Epidermal melanocyte (primary cell): ENCODE data around the genes OR1A2 and EMC6.

DNA sequence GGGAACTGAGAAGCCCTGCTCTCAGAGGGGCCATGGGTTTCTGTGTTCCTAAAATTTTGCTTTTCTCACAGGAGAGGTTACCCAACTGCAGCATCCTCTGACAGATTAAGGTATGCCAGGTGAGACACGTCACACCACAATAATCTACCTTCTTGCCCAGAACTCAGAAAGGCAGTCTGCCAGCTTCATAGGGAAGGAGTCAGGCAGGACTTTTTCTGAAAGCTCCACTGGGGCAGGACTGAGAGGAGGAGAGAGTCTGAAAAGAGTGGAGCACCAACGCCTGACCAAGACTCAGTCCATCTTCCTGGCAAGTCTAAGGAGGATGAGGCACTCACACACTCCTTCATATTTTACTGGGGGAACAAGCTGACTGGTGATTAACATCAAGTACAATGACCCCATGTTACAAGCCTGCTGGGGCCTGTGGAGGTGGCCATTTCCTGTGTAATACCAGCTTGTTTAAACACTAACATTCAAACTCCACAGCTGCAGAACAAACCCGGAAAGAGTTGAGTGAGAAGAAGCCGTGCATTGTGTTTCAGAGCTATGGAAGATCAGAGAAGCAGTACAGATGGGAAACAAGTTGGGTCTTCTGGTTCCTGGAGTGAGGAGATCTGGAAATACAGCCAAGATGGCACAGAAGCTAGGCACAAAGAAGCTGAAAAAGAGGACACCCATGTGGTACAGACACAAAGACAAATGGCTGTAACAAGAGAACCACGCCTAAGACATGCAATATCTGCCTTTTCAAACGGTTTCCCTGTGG is 122.4 kb downstream of the HIC1 start:
- RRBS = no CpG with 5 or more reads among the region's 6 CpGs

DNA sequence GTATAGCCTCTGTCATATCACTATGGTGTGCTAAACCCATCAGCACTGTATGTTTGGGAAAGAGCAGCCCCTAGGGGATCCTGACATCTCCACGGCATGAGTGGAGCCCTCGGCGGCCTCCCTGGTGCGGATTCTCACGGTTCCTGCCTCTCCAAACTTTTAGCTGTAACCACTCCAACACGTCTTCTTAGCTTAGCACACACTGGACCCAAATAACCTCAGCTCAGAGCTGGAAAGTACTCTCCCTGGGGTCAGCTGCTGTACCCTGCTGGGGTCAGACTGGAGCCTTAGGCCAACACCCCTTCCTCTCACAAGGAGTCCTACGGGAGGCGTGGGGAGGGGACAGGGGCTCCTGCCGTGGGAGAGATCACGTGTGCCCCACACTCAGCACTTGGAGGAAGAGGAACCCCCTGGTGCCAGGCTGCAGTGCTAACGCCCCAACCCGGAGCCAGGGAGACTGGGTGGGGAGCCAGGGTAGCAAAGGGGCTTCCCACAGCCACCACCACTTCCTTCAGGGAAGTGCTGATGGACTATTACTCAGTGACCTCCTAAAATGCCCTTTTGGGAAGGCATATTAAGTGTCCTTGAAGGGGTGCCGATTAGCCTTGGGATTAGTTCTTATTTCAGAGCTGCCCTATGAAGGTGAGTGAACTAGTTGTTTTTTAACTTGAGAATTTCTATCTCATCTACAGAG is 124.0 kb downstream of the HIC1 start:
- RRBS = no CpG with 5 or more reads among the region's 13 CpGs

DNA sequence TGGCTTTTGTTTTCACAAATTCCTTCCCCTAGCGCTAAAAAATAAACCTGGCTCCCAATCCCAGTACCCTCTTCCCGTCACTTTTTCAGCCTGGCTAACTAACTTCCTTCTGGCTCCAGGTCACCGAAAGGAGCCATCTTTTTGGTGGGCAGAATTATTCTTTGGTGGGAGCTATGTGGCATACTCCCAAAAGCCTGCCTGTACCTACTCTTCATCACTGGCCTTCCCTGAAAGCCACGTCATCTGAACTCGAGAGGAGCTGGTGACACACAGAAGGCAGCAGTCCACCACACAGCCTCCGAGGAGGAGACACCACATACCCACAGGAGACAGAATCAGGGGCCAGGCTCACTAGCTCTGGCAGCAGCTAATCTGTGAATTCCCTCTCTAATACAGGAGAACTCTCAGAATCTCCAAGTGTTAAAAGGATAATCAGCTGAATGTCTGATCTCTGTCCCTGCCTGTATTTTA is 114.4 kb downstream of the SMG6 start:
- RRBS = no CpG with 5 or more reads among the region's 6 CpGs

DNA sequence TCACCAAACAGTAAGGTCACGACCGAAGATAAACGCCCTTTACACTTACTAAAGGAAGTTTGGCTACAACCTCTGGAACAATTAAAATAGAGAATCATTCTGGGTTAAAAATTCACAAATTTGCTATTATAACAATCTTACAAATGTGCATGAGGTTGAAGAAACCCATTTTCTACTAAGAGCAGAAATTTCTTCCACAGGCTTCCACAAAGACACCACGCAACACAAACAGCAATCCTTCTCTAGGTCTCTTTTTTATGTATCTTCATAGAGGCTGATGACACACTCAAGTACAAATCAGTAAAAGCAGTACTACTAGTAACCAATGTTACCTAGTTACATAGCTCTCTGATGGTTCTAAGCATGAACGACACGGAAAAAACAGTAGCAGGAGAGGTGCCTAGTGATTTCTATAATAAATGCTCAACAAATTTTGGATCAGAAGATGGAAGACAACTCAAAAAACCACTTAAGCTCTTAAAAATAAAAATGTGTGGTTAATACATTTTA is 40.5 kb downstream of the SMG6 start:
- RRBS = no CpG with 5 or more reads among the region's 6 CpGs

DNA sequence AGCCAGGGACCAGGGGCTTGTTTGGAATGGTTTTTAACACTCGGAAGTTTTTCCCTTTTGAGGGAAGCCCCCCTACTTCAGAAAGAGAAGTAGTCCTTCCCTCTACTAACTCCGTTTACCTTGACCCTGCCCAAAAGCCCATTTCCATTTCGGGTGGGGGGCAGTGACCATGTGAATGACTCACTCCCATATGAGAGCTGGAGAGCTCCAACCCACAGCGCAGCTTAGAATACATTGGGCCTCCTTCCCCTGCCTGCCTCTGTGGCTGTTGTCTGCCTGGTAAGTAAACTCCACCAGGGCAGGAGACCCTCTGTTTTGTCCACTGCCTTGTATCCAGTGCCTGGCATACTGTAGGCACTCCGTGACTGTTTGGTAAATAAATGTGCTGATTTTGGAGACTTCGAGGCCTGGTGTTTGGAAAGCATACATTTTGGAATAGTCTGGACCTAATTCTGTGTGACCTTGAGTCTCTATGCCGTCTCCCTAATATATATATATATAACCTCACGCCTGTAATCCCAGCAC is 1.1 kb downstream of the SGSM2 start:
- RRBS = no CpG with 5 or more reads among the region's 8 CpGs

GRCh38 chr17:2384356-2385270 is 16.2 kb downstream of the MNT start:
- RRBS = no CpG with 5 or more reads among the region's 22 CpGs

DNA sequence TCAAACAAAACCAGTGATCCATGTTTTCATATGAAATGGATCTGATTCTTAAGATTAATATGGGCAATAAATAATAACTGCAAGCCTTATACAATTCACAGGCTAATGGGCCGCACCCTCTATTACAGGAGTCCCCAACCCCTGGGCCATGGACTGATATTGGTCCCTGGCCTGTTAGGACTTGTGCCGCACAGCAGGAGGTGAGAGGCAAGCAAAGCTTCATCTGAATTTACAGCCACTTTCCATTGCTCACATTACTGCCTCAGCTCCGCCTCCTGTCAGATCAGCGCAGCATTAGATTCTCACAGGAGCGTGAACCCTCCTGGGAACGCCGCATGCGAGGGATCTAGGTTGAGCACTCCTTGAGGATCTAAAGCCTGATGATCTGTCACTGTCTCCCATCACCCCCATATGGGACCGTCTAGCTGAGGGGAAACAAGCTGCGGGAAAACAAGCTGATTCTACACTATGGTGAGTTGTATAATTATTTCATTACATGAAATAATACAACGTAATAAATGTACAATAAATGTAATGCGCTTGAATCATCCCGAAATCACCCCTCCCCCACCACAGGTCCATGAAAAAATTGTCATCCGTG is 26.7 kb downstream of the METTL16 start:
- RRBS = no CpG with 5 or more reads among the region's 14 CpGs

DNA sequence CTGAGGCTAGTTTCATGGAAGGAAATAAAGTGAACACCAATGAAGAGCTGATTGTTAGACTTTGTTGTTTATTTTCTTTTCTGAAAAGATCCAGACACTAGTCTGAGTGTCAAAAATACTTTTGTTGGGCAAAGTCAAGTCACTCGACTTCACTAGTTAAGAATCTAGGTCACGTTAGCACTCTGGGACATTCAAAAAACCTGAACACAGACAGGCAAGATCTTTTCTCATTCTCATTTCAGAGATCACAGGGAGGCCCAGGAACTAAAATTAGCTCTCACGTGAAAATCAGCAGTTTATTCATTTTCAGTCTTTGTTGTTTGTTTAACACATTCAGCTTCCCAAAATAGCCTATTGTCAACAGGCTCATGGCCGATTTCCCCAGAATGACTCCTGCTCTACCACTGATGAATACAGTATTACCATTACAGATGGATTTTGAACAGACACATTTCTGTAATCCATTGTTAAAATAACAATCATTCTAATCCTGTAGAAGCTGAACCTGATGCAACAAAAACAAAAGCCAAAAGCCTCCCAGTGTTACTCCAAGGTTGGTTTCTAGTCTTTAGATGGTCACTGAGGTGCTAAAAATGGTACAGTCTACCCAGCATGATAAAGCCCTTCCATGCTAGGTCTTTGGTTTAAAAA is 20.6 kb downstream of the METTL16 start:
- RRBS = no CpG with 5 or more reads among the region's 4 CpGs

DNA sequence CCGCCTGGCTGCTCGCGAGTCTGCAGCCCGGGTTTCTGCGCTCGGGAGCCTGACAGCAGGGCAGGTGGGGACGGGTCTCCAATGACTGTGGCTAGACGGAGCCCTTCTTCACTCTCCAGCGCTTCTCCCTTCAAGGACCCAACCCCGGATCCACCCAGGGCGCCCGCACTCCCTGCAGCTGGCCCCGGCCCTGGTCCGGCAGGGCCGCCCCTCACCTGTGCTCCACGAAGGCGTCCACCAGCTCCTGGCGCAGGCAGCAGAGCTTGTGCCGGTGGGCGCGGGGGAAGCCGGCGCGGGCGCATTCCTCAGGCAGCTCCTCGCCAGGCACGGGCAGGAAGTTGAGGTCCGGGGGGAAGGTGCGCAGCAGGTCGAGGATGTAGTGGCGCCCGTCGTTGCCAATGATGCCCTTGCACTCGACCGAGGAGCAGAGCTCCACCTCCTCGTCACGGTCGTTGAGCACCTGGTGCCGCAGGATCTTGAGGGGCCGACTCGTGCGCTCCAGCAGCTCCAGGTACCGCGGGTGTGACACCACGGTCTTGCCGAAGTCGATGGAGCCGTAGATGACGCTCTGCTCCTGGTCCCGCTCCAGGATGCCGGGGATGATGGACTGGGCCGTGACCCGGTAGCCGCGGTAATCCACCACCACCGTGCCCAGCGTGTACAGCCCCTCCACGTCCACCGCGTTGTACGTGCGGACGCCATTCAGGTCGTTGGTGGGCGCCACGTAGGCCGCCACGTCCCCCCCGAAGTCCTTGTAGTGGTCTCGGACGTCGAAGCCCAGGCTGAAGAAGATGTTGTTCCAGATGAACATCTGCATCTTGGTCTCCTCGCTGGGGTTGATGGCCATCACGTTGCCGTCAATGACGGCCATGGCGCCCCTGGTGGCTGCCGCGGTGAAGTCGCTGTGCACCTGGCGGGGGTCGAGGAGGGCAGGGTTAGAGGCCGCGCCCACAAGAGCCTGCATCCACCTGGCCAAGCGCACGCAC is 13.6 kb downstream of the CLUH start:
- RRBS = 95% methylated on average over 16 of the region's 86 CpGs

DNA sequence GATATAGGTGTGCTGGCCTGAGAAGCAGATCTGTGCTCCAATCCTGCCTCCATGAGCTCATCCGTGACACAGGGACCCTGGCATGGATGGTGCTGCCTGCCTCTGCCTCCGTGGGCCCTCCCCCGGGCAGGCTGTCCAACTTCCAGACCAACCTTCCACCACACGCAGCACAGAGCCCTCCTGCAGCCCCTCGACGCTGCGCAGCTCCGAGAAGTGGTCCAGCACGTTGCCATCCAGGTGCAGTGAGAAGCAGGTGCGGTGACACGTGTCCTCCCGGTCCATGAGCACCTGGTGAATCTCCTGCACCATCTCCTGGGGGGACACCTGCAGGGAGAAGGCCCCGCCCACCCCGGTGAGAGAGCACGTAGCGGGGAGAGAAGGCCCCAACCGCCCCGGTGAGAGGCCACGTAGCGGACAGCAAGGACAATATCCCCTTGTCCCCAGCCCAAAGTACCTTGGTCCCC is 8.4 kb downstream of the CLUH start:
- RRBS = 94% methylated on average over 7 of the region's 20 CpGs

GRCh38 chr17:2708161-2708669 is 3.3 kb downstream of the CLUH start:
- RRBS = no CpG with 5 or more reads among the region's 7 CpGs

GRCh38 chr17:2709941-2710653 is 1.5 kb downstream of the CLUH start:
- RRBS = no CpG with 5 or more reads among the region's 17 CpGs

GRCh38 chr17:2786105-2786672 is 10.0 kb upstream of the RAP1GAP2 start:
- RRBS = no CpG with 5 or more reads among the region's 19 CpGs

GRCh38 chr17:2801647-2802658 is 5.7 kb downstream of the RAP1GAP2 start:
- RRBS = no CpG with 5 or more reads among the region's 23 CpGs

DNA sequence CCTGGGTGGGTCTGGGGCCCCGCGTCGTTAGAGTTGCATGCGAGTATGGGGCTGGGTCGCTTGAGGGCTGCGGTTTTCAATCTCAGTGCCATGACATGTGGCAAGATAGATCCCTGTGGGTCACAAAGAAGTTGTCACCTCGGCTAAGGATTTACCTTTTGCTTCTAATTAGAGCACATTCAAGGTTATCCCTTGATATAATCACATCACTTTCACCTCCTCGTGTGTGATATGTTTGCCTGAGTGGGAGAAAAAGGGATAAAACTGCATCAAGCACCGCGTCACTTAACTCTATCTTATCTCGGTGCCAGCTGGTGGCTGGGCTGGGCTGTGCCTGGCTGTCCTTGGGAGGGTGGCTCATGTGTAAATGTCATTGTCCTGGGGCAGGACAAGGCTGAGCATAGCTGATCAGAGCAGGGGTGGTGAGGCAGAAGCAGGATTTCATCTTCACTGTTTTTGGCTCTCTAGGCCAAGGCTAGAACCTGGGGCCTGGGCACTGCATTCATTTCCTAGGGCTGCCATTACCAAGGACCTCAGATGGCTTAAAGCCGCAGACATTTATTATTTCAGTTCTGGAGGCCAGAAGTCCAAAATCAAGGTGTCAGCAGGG is 105.3 kb downstream of the RAP1GAP2 start:
- RRBS = no CpG with 5 or more reads among the region's 12 CpGs

DNA sequence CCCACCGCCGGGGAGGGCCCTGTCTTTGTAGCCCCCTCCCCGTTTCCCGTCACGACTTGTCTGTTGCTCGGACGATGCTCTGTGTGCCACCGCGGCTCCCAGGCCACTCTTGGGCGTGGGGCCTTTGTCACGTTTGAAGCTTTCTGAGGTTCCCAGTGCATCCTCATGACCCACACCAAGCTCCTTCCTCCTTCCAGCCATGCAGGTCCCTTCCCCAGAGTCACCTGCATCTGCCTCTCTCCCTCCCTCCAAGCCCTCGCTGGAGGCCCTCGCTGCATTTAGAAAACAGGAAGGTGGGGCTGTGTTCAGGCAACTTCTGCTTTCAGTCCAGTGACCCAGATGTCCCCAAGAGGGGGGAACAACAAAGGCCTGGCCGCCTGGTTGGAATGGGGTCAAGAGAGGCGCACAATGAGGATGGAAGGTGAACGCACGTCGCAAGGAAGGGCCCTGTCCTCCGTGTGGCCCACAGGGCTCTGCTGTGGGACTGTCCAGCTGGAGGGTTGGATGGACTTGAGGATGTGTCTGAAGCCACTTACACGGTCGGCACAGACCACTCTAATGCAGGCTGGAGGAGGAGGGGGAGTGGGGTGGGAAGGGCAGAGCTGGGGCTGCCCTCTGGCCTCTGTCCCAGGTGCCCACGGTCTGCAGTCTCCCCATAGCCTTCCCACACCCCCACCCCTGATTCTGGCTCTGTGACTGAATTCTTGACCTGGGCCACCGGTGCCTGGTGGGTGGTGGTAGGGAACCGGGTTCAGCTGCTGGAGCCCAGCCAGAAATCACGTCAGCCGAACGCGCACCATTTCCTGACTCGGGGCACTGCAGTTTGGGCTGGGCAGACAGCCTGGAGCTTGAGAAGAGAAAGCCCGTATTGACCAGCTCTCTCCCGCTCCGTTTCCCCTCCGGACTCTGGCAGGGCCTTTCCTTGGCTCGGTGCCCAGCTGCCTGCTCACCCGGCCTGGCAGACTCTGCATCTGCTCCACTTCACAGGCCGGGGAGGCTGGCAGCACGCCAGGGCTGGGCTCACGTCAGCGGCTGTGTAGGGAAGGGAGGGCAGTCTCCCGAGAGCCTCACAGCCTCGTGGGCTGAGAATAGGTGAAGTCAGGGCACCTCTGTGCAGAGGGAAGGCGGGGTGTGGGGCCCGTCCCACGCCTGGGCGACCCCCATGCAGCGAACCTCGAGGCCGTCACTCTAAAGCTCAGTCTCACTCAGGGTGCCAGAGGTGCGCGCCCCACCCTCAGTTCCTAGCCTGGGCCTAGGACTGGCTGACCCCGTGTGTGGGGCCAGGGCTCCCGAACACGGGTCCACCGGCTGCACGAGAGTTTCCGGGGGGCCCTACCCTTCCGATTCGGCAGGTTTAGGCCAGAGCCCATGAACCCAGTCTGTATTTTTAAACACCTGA is 59.5 kb downstream of the OR1D5 start:
- RRBS = 7% methylated on average over 3 of the region's 58 CpGs

DNA sequence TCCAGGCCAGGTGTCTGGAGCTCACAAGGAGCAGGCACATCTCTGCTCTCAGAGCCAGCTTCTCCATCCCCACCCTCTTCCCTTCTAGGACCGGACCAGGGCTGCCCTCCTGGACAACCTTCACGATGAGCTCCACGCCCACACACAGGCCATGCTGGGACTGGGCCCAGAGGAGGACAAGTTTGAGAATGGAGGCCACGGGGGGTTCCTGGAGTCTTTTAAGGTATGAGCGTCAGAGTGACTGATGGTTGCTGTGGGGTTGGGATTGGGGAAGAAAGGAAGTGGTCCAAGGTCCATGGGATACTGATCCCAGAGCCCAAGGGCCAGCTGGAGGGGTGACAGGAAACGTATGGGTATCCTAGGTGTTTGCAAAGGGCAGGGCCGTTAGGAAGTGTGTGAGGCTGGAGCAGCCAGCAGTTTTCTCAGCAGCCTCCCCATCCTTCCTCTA is 55.5 kb downstream of the OR1D5 start:
- RRBS = no CpG with 5 or more reads among the region's 7 CpGs

DNA sequence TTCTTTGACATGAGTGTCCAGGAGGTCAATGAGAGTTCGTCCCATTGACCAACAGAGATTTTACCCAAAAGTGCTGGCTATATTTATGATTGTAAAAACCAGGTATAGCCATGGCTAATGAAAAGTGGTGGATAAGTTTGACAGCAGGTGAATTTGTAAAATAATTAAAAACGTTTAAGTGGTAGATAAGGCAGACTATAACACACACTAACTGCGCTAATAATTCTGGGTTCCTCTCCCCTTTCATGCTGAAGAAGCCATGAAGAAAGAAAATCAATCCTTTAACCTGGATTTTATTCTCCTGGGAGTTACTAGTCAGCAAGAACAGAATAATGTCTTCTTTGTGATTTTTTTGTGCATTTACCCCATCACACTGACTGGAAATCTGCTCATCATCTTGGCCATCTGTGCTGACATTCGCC is at the start of gene OR1A2:
Gene OR1A2, plus strand, starts transcription at position 260 of the 422 bp plus-strand sequence.
- RRBS = no CpG with 5 or more reads among the region's 4 CpGs

GRCh38 chr17:3665679-3666386 is 2.5 kb downstream of the TAX1BP3 start:
- RRBS = no CpG with 5 or more reads among the region's 14 CpGs

GRCh38 chr17:3668712-3669828 is at the start of gene EMC6:
EMC6 (plus strand) TSS chr17:3668812.
- RRBS = 2% methylated on average over 53 of the region's 91 CpGs